ENCODE measurements around the gene SCAI.

DNA sequence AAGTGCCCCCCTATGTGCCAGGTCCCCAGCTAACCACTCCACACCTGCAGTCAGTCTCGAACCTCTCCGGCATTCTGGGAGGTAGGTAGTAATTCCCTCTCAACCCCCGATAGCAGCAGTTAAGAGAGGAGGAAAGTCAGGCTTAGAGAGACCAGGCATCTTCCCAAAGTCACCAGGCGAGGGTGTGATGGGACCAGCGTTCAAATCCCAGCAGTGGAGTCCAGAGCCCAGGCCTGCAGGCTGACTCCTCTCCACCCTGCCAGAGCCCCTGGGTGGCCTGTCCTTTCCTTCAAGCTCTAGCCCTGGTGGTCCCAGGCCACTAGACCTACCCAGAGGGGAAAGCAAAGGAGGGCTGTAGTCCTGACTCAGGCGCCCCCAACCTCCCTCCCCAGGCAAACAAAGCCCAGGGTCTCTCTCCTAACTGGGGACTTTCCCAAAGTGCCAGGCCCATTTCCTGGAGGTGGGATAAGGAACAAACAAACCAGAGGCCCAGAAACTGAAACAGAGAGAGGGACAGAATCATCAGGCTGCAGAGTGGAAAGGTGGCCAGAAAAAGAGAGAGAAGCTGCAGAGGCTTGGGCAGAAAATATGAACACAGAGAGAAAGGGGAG, 4.3 kb upstream of the NR5A1 start:
- PRO-cap = no peak

DNA sequence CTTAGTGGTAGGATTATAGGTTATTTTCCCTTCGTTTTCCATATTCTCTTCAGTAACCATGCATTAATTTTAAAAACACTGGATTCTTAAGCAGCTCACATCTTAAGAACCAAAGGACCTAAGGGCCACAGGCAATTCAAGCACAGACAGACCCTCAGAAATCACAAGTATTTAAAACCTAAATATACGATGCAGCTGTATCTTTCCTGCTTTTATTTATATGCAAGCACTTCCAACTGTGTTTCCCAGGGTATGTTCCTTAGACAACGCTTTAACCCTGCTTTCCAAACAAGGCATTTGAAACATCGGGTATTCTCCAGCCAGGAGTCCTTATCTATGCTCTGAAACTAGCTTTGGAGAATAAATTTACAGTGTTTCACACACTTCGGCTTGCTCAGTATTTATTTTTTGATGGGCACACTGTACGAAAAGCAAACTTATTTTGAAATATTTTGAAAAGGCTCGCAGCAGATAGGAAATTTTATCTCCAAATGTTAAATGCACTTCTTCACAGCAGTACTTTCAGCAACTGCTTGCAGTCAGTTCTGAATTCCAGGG, 13.5 kb downstream of the NR6A1 start:
- PRO-cap = no peak

- PRO-cap = bidirectional peak, plus-strand start at chr9:124810733, minus-strand start at chr9:124810733; bidirectional peak, plus-strand start at chr9:124811196, minus-strand start at chr9:124810955
These were observed 33.9 kb downstream of the OLFML2A start for GRCh38 chr9:124810580-124811422.

DNA sequence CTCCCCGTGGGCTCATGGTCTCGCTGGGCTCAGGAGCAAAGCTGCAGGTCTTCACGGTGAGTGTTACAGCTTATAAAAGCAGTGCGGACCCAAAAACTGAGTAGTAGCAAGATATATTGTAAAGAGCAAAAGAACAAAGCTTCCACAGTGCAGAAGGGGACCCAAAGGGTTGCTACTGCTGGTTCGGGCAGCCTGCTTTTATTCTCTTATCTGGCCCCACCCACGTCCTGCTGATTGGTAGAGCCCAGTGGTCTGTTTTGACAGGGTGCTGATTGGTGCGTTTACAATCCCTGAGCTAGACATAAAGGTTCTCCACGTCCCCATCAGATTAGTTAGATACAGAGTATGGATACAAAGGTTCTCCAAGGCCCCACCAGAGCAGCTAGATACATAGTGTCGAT, 15.3 kb upstream of the WDR38 start:
- PRO-cap = no peak

DNA sequence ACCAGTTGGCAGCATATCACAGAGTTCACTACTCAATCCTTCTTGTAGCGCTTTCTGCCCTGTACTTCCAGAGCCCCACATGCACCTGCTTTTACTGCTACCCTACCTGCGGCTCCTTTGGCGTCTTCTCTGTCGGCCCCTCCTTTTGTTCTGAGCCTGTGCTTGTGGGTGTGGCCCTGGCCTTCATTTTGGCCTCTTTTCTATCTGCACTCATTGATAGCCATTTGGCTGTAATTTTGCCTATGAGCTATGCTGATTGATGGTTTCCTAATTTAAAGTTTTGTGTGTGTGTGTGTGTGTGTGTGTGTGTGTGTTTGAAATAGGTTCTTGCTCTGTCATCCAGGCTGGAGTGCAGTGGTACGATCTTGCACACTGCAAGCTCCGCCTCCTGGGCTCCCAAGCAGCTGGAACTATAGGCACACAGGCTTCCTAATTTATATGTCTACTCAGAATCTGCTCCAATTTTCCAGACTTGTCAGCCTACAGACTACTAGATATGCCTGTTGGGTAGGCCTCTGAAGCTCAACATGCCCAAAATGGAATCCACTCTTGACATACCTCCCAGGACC, 32.3 kb downstream of the ARPC5L start:
- PRO-cap = no peak

DNA sequence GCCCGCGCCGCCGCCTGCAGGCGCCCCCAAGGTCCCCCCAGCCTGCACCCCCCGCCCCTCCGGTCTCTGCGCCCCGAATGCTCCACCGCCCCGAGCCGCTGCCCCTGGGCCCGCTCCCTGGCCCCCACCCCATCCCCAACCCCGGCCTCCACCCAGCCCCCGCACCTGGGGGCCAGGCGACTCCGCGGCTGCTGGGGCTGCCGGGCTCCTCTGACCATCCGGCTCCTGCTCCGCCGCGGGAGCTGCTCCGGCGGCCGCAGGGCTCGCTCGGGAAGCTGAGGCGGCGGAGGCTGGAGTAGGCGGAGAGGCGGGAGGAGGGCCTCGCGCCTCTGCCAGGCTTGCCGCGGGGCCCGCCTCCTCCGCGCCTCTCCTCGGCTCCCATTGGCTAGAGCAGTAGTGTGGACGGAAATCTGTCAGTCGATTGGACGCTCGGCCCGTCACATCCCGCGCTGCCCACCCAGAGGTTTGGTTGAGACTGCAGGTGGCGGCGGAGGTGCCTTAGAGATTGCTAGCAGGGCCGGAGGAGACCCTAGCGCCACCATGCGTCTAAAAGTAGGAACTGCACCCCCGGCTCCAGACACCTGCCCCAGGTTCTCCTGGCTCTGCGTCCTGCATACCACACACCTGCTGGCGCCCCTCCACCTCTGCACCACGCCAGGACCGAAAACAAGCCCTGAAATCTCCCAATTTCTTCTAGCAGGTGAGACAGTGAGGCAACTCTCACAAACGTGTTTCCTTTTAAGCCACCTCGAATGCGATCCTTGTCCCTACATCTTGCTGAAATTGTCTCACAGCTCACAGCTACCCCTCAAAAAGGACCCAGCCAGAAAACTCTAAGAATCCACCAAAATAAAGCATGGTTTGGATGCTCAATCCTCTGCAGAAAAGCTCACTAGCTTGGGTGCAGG, at the start of gene SCAI:
Gene SCAI (minus strand): TSS at position 309 of the 908 bp plus-strand sequence.
- PRO-cap = bidirectional peak, plus-strand start at position 468 of the sequence, minus-strand start at position 244 of the sequence

DNA sequence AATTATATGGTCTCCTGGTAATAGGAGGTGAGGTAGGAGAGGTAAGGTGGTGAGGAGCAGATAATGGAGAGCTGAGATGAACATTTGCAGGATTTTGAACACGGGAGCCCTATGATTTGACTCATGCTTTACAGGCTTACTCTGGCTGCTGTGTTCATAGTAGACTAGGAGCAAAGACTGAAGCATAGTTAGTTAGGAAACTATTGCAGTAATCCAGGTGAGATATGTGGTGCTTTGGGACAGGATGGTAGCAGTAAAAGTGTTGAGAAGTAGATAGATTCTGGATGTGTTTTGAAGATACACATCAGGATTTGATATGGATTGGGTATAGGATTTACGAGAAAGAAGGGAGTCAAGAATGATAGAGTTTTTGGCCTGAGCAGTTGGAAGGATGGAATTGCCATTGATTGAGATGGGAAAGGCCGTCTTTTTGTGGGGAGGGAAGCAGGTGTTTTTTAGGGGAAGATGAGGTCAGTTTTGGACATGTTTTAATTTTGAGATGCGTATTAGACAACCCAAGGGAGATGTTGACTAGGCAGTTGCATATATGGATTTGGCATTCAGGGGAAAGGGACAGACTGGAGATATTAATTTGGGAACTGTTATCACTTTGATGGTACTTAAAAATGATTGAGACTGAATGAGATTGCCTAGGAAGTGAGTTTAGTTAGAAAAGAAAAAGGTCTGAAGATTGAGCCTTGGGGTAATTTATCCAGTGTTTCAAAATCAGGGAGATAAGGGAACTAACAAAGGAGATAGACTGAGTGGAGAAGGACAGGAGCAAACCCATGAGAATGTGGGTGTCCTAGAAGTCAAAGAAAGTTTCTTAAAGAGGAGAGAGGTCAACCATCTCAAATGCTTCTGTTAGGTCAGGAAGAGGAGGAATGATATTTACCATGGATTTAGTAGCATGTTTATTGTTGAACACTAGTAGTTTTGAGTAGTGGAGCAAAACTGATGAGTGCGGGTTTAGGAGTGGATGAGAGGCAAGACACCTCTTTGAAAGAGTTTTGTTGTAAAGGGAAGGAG, 27.9 kb downstream of the GAPVD1 start:
- PRO-cap = no peak

- PRO-cap = no peak
These were observed 75.6 kb downstream of the GAPVD1 start for GRCh38 chr9:125337220-125337680.

DNA sequence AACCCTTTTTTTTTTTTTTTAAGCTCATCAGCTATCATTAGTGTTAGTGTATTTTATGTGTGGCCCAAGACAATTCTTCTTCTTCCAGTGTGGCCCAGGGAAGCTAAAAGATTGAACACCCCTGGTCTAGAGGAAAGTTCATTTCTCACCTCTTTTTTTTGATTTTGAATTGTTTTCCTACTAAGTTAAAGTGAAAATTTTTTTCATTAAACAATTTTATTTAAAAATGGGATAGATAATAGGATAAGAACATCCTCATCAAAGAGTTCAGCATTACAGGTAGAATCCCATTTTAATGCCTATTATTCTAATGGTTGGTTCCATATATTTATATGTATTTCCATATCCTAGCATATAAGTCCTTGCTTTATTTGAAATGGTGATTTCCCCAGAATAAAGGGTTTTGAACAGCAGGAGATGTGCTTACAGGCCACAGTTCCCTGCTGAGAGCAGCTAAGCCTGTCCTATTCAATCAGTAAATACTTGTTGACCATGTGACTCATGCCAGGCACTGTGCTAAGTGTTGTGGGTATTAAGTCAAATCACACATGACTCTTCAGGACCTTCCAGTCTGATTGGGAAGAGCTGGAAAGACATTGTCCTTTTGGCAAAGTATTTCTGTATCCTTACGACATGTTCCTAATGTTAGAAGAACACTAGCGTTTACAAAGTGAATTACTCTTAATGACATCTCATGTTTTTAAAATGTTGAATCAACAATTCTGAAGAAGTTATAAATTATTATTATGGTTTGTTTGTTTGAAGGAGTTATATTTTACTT, 81.8 kb downstream of the GAPVD1 start:
- PRO-cap = no peak

GRCh38 chr9:125407607-125407949, 146.0 kb downstream of the GAPVD1 start:
- PRO-cap = no peak

DNA sequence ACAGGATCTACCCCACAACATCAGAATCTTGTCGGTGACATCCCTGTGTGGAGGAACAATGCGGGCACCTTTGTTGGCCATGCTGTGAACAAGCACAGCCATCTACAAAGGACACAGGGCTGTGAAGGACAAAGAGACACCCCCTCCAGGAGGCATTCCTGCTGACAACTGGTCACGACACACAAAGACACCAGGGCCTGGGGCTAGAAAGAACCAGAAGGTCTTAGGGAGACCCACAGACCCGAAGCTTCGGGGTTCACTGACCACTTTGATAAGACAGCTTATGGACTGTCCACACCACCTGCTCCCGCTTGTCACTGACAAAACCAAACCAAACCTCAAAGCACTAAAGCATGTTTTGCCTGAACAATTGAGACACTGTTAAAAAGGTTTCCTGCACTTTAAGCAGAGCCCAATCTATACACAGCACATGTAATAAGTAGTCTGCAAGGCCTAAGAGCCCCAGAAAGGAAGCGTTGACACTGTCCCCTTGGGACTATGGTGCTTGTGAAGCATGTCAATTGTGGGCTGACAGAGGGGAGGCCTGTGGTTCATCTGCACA, 184.9 kb downstream of the GAPVD1 start:
- PRO-cap = no peak

DNA sequence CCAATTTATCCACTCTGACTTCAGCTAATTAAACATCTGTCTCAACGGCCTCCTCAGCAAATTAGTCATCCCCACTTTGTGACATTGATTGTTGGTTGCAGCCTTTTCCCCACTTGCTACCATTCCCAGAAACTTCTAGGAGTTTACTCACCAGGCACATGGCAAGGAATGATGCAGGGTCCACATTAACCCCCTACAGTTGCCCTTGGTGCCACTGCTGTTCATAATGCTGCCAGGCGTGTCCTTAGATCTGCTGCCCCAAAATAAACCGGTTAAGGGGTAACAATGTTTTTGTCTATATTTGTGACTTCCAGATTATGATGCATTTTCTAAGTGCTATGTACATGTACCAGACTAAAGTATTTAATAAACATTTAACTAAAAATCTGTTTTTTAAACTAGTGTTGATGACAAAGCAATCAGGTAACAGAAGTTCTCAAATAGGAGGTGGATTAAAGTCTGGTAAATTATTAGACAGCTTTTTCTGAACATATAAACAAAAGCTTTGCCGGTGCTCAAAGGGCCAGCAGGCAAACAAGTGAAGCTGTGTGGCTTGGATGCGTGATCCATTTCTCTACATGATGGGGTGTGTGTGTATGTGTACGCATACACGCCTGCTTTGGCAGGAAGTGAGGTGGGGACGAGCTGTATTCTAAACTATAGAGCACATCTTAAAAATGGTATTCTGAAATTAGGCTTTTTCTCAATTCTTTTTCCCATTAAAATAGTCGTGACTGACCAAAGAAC, 174.3 kb downstream of the MAPKAP1 start:
- PRO-cap = no peak

GRCh38 chr9:125537902-125538492, 169.0 kb downstream of the MAPKAP1 start:
- PRO-cap = no peak

- PRO-cap = no peak
These were observed 60.3 kb downstream of the MAPKAP1 start for GRCh38 chr9:125646745-125647154.

- PRO-cap = no peak
These were observed 40.1 kb downstream of the PBX3 start for GRCh38 chr9:125786930-125788065.

GRCh38 chr9:126146210-126147337, 180.1 kb upstream of the MVB12B start:
- PRO-cap = no peak

DNA sequence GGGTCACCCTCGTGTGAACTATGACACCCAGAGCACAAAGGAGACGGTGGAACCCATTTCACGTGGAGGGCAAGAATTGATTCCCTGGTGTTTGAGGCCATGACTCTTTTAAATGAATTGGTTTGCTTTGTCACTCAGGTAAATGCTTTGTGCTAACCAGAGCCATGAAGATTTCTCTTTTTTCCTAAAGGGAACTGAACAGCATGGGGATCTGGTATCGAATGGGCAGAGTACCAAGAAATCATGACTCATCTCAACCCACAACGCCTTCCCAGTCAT, 68.7 kb downstream of the MVB12B start:
- PRO-cap = no peak

- PRO-cap = no peak
These were observed 142.8 kb downstream of the MVB12B start for GRCh38 chr9:126469249-126469944.

DNA sequence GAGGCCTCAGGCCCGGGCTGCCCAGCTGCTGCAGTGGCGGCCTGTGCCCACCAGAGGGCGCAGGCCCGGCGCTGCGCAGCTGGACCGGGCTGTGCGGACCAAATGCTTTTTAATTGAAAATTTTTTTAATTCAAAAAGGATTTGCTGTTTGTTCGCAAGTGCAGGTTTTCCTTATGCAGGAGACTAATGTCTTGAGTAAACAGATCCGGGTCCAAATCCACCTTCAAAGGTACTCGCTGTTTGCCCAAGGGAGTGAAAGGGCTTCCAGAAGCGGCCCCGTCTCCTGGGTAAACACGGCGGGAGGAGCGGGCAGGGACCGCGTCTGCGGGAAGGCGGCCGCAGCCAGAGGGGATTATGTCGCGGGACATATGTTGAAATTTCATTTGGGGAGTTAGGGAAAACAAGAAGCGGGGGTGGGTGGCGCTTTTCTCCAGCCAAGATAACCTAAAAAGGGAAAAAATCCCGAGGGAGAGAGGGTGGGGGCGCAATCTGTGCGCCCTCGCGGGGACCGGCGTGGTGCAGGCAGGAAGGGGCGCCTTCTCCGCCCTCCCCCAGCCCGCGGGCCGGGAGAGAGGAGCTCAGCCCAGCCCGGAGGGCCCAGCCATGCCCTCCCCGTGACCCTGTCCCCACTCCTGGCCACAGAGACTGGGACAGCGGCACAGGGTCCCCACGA, 114.3 kb upstream of the LMX1B start:
- PRO-cap = no peak

GRCh38 chr9:126521147-126521557, 92.6 kb upstream of the LMX1B start:
- PRO-cap = no peak